Pulmonary artery (tissue), 1 donor: Measurements from ENCODE around the gene ZNG1F.

GRCh38 chr9:40584033-40584889 lies 544.2 kb downstream of the FOXD4L6 start:
- PRO-cap: no peak

GRCh38 chr9:41150234-41150578 lies 21.7 kb upstream of the FOXD4L6 start:
- PRO-cap: no peak

DNA sequence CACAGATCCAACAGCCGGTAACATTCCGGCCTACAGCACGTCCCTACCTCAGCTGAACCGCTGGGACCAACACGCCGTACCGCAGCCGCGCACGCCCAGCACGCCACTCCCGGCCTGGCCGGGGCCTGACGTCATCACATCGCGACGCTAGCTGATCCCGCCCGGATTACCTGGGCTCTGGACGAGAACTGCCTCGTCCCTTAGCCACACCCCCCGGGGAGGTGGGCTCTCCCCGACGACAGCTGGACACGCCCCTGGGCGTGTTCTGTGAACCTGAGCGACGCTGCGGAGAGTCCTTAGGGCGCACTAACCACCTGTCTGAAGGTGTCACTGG lies at the start of gene ZNG1F:
TSS of gene ZNG1F (minus strand) at position 83 of the 334 bp plus-strand sequence.
- PRO-cap: no peak

- PRO-cap: no peak
Observed at GRCh38 chr9:61667701-61668021, 477.8 kb downstream of the SPATA31A7 start.

DNA sequence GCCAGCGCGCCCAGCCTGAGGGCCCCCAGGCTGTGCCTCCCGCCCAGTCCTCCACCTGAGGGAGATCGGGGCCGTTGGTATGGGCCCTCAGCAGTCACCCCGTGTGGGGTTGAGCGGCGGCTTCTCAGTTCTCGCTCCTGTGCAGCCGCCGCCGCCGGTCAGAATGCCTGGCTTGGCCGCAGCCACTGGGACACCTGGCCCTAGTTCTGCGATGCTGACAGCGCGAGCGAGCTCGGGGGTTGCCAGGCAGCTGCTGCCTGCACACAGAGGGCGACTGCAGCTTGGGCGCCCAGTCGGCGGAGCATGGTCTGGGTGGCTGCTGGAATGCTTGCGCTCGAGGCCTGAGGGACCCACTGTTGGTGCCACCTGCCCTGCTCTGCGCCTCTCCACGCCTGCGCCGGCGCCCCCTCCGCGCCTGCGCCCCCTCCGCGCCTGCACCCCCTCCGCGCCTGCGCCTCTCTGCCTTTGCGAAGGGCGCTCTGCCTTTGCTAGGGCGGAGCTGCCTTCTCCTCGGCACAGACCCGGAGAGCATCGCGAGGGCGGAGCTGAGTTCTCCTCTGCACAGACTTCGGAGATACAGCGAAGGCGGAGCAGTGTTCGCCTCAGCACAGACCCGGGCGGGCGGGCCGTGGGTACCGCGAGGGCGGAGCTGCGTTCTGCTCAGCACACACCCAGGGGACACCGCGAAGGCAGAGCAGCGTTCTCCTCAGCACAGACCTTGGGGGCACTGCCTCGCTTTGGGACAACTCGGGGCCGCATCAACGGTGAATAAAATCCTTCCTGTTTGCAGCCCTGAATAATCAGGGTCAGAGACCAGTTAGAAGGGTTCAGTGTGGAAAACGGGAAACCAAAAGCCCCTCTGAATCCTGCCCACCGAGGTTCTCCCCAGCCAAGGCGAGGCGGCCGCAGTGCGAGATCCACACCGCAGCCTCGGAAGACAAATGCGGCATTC lies 1648.4 kb downstream of the SPATA31A7 start:
- PRO-cap: unidirectional peak, minus-strand start at position 358 of the sequence

GRCh38 chr9:62864456-62865157 lies 1674.8 kb downstream of the SPATA31A7 start:
- PRO-cap: no peak

- PRO-cap: no peak
Observed at GRCh38 chr9:63334095-63334739, 1950.8 kb downstream of the FOXD4L5 start.

- PRO-cap: no peak
Observed at GRCh38 chr9:65714613-65715184, 22.2 kb upstream of the FOXD4L4 start.

- PRO-cap: no peak
Observed at GRCh38 chr9:68780691-68781226, 894 bp downstream of the PABIR1 start.

DNA sequence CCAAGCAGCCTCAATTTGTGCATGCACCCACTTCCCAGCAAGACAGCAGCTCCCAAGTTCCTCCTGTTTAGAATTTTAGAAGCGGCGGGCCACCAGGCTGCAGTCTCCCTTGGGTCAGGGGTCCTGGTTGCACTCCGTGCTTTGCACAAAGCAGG lies 213 bp upstream of the FXN start:
- PRO-cap: no peak

DNA sequence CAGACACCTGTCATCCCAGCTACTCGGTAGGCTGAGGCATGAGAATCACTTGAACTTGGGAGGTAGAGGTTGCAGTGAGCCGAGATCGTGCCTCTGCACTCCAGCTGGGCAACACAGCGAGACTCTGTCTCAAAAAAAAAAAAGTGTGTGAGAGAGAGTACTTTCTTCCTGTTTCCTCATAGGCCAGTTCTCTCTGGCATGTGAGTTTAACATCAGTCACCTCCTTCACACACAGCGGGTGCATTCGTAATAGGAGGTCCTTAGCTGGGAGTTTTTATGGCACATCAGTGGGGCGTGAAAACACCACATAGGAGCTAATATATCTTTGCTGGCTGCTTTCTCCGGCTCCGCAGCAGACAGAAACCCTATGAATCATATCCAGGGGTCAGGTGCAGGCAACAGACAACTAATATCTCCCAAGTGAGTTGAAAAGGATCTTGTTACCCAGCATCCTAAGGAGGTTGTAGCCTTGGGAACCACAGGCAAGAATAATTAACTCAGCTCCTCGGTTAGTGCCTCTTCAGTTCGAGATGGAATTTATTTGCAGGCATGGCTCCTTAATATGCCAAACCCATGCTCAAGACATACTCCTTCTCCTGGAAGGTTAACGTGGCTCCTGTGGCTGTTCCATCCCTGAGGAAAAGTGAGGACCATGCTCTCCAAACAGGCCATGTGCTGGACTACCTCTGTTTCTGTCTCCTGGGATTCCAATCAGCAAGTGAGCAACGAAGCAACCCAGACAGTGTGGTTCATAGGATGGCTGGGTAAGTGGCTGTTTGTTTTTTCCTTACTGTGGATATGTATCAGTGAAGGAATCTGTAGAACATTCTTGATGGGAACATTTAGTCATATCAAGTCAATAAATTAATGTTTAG lies 64.0 kb downstream of the FXN start:
- PRO-cap: no peak

DNA sequence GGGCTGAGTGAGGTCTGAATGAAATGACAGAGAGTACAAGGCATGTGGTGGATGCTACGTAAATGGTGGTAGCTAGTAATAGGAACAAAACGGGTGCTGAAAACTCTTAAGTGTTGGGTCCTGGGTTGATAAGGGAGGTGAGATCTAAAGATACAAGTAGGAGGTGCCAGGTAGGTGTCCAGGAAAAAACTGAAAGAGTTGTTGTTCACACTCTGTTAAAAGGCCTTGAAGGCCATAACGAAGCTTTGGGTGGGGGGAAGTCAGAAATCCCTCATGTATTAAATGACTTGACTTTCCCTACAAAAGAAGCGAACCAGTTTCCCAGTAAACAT lies 2.1 kb downstream of the TJP2 start:
- PRO-cap: no peak

DNA sequence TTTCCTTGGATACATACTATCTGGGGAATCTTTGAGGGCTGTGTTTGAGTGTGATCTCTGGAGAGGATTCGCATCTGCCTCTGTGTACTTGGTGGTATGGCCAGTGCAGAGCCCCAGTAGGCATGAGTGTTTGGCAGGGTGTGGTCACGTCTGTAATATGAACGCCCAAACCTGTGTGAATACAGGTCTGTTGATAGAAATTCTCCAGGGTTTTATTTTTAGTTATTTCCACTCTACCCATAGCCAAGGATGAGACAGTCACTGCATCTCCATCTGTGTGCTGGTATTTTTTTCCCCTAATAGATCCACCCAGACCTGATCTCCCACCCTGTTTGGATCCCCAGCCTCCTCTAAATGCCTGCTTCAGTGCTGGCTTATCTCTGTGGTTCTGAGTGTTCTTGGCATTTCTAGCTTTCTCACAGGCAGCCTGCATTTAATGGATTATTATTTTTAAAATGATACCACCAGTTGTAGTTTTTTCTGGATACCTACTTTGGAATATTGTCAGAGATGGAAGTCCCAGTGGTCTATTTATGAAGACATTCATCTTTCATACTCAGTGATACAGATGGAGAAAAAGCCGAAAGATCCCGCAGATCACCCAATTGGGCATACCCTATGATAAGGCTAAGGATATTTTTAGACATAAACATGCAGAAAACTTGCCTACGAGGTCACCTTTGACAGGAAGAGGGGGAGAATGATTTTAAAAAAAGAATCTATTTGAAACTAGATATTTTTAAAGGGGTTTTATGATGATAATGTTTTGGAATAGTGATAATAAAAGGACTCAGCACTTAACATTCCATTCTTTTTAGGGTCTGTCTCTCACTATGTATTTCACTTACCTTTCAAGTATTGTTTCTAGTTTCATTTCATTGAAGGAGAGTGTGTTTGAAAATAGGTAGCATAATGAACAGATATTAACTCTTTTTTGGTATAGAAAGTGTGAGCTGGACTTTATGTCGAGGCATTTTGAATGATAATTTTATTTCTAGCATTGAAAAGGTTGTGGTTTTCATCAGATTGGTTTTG lies 37.7 kb downstream of the TJP2 start:
- PRO-cap: no peak

DNA sequence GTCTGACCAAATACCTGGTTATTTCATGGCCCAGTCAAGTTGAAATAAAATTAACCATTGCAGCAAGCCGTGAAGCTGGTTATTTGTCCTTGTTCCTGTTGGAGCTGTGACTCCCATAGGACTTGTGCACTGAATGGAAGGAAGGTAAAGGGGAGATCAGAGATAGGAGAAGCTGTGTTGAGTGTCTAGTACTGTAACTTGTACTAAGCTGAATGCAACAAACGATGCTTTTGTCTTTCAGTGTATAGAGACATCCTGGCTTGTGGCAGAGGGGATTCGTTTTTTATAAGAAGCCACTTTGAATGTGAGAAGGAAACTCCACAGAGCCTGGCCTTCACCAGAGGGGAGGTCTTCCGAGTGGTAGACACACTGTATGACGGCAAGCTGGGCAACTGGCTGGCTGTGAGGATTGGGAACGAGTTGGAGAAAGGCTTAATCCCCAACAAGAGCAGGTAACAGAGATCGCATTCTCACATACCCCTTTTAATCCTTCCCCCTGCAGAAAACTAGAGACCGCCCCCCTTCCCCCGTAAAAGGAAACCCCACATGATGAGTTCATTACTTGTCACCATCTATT lies 61.8 kb downstream of the TJP2 start:
- PRO-cap: no peak

DNA sequence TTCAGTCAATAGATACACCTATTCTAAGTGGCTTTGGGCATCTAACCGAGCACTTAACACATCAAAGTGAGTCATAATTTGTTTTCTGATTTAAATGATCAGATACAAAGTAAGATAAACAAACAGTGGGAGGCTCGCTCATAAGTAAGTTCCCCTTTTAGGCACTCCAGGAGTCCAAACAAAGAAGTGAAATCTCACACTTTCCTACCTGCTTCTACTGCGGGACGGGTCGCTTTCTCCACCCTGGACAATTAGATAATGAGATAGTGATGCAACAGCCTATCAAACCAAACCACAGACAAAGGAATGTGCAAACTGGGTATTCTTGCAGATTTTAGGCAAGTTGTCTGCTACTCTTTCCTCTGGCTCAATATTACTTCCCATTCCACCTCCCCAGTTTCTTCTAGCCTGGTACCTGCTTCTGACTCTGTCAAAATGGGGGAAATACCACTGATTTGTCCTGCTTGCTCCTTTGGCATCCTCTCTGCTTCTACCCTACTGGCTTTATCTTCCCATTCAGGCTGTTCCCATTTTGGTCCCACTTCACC lies 89.9 kb downstream of the APBA1 start:
- PRO-cap: no peak

DNA sequence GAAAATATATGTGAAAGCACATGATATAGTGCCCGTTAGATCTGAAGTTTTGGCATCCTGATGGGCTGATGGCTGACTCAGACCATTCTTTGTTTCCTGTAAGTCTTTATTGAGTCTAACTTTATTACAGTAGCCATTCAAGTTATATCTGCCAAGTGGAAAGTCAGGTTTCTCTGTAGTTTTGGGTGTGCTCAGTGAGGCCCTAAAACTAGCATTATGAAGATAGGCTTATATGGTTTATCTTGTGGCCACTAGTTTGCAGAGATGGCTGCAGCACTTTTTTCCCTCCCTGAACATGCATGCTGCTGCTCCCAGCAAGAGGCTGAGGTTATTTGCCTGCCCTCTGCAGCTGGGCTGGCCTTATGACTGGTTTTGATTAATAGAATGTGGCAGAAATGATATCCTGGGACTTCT lies 46.6 kb downstream of the CFAP95 start:
- PRO-cap: no peak

DNA sequence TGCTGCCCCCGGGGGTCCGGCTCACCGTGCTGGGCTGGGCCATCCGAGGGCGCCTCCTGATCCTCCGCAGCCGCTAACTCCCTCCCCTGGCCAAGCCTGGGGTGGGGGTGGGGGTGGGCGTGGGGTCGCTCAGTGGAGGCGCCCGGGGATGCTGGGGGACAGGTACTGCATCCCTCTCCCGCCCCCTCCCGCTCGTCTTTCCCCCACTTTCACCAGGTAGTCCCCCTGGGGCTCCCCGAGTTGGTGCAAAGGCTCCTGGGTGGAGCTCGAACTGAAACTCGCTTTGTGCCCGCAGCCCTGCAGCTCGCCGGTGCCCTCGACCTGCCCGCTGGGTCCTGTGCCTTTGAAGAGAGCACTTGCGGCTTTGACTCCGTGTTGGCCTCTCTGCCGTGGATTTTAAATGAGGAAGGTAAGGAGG lies 650 bp downstream of the MAMDC2 start:
- PRO-cap: no peak

DNA sequence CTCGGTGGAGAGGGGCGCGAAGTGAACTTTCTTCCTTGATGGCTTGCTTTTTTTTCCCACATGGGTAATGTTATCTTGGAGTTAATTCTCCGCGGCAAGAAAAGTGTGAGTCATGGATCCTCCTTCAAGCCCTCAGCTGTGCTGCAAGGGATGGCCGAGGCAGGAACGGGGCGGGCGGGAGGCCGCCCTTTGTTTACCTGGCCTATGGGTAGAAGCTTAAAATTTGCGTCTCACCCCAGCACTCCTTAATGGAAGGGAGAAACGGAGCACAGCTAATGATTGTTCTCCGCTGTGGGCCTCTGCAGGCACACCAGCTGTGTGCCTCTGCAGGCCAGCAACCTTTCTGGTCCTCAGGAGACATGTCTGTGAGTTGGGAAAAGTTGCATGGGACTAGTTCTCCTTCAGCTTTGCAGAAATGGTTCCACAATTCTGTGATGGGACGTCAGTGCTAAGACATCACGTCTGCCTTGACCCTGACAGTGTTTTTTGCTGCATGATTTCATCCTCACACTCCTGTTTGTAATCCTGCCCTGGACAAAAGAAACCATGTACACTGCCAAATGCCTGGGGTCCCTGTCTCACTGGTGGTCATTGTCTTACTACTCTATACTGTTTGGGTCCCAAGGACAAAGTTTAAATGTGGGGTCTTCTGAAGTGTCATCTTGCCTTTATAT lies 1.2 kb downstream of the MAMDC2 start:
- PRO-cap: bidirectional peak, plus-strand start at position 153 of the sequence, minus-strand start at position 138 of the sequence

GRCh38 chr9:70318363-70318708 lies 59.6 kb downstream of the SMC5 start:
- PRO-cap: no peak

GRCh38 chr9:70327655-70328036 lies 68.9 kb downstream of the SMC5 start:
- PRO-cap: no peak